Measurements from ENCODE around the genes DEGS1, SRP9 and H3-3A.

DNA sequence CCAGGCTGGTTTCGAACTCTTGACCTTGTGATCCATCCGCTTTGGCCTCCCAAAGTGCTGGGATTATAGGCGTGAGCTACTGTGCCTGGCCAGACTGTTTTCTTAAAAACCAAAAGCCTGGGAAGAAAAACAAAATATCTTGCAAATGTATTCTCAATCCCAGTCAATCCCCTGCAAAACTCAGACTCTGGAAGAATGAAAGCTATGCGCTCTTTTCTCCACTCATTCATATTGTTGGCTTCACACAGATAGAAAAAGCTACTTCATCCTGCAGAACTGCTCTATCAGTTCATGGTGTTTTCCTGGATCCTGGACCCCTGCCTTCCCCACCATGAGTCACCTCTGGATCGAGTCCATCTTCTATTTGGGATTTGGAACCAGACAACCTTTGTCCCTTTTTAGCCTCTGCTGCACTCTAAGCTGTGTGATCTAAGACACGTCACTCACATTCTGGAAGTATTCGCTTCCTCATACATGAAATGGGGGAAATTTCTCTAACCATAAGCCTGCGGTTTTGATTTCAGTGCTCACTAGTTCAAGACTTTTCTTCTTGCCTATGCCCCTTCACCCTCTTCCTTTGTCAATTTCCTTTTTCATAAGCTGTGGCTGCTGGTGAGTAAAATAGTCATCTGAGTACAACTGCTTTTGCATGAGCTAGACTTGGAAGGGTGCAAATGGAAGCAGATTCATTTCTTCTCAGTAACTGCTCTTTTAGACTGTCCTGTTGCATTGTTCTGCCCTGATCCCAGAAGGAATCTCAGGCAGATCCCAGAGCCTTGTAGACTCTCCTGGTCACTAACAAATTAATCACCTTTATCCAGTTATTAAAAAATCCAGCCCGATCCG is 14.1 kb upstream of the DEGS1 start:
- PRO-cap: no peak
- RAMPAGE, long total RNA: no peak

DNA sequence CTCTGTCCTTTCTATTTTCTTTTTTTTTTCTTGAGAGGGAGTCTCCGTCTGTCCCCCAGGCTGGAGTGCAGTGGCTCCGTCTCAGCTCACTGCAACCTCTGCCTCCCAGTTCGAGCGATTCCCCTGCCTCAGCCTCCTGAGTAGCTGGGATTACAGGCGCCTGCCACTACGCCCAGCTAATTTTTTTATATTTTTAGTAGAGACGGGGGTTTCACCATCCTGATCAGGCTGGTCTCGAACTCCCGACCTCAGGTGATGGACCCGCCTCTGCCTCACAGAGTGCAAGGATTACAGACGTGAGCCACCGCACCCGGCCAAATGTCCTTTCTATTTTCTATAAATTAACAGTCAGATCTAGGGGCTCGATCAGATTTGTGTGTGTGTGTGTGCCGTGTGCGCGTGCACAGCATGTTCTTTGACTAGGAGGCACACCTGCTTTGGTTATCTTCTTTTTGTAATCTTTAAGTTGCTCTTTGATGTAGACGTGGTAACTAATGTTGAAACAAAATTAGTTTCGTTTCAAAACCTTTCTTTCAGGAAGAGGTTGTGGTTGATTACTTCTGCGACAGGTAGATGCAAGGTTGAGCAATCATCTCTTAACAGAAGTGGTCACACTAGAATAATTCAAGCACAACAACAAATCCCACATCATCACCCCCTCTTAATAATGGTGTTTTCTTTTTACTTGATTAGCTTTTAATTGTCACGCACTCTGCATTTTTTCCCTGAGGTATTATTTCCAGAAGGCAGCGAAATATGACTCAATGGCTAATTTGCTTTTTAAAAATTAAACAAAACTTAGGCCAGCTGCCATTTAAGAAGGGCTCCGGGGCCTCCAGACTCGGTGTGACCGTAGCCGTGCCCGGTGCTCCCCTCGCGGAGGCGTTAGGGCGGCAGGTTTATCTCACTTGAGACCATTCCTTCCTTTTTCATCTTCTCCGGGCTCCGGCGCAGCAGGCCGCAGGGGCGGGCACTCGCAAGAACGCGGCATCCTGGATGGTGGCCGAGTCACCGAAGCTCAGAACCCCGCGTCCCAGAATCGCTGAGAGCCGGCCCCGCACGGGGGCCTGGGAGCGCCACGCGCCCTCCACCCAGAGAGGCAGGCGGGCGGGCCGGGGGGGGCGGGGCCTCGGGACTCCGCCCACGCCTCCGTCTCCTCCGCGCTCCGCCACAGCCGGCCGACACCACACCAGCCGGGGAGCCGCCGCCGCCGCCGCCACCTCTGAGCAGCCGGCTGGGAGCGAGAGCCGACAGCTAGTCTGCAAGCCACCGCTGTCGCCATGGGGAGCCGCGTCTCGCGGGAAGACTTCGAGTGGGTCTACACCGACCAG is at the start of gene DEGS1:
Gene DEGS1 (plus strand): TSS at position 1,184 of the 1,331 bp plus-strand sequence.
- PRO-cap: bidirectional peak, plus-strand start at position 275 of the sequence, minus-strand start at position 81 of the sequence; bidirectional peak, plus-strand start at position 847 of the sequence, minus-strand start at position 758 of the sequence; bidirectional peak, plus-strand start at position 932 of the sequence, minus-strand start at position 901 of the sequence; bidirectional peak, plus-strand start at position 1,184 of the sequence, minus-strand start at position 1,041 of the sequence
- RAMPAGE, long total RNA: no peak

- PRO-cap: no peak
- RAMPAGE, long total RNA: no peak
These were observed 42.4 kb downstream of the NVL start for GRCh38 chr1:224287582-224288062.

DNA sequence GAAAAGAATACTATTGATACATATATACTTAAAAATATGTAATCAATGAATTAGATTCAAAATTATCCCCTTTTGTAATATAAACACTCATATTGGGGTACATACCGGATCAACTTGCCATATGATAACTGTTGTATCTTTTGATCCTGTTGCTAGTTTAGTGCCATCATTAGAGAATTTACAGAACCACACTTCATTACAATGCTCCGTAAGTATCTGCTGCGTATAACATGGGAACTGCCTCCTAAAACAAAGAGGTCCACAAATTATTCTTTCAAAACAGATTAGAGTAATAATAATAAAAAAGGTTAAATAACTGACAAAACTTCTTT is 23.3 kb downstream of the WDR26 start:
- PRO-cap: no peak
- RAMPAGE, long total RNA: no peak

- PRO-cap: no peak
- RAMPAGE, long total RNA: no peak
These were observed 11.8 kb downstream of the WDR26 start for GRCh38 chr1:224422863-224423102.

DNA sequence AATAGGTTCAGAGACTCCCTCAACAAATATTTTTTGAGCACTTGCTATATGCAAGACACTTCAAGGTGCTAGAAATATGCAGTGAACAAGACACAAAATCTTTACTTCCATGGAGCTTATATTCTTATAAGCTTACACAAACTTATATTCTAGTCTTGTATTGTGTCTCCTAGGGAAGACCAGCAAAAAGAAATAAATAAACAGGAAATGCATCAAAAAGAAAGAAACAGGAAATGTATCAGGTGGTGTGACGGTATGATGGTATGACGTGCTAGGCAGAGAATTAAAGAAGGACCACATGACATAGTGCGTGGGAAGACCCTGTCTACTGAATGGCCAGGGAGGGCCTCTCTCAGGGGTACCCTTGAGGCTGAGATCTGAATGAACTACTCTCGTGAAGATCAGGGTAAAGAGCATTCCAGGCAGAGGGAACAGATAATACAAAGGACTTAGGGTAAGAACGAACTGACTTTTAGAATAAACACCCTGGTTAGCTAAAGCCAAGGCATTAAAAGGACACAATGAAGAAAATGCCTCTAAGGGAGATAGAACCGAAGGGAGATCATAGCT is 15.6 kb upstream of the WDR26 start:
- PRO-cap: no peak
- RAMPAGE, long total RNA: no peak

GRCh38 chr1:224873885-224874404 is 55.5 kb upstream of the DNAH14 start:
- PRO-cap: no peak
- RAMPAGE, long total RNA: no peak

- PRO-cap: no peak
- RAMPAGE, long total RNA: no peak
These were observed 12.4 kb downstream of the LBR start for GRCh38 chr1:225415282-225415983.

DNA sequence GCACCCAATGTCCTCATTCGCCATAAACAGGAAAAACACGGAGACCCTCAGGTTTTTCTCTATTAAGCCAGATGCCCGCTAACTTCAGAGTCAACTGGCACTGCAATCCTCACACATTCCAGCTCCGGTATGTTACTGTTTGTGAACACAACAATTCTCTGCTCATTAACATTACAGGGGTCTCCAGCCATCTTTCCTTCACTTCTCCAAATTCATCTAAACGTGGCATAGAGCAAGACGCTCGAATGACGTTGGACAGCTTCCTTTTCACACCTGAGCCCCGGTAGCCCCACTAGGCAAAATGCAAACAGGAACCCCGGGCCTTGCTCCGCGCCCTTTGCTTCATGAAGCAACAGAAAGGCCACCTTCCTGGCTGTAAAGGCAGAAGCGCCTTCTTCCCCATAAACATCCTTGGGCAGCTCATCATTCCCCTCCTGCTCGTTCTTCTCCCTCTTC is 1.4 kb downstream of the LBR start:
- PRO-cap: bidirectional peak, plus-strand start at position 321 of the sequence, minus-strand start at position 218 of the sequence
- RAMPAGE, long total RNA: no peak

DNA sequence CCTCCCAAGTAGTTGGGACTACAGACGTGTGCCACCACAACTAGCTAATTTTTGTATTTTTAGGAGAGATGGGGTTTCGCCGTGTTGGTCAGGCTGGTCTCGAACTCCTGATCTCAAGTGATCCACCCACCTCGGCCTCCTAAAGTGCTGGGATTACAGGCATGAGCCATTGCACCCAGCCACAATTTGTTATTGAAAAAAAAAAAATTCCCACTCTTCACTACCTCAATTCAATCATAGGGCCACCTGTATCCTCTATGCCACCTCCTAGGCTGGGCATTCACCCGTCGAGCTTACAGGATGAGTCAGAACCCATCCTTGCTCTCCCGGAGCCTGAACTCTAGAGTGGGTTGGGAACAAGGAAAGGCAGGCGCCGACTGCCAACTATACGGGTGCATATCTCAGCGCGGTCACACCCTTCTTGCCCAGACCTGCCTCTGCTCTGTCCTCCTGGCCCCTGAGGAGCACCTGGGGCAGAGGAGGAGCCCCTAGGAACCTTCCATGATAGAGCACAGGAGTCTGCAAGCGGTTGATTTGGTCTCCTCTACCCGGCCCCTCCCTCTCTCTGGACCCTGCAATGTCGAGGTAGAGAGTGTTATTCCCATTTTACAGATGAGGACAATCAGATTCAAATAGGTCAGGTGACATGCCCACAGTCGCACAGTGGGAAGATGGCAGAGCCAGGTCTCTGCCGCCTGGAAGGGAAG is 21.4 kb upstream of the LBR start:
- PRO-cap: no peak
- RAMPAGE, long total RNA: no peak

- PRO-cap: no peak
- RAMPAGE, long total RNA: no peak
These were observed 35.6 kb upstream of the LBR start for GRCh38 chr1:225463202-225464091.

- PRO-cap: unidirectional peak, minus-strand start at chr1:225777417; bidirectional peak, plus-strand start at chr1:225777832, minus-strand start at chr1:225777587
- RAMPAGE, long total RNA: start-site peak on the plus strand at chr1:225777823-225777876, 4,374 and 1,504 reads in 2 replicates
These were observed at the start of gene SRP9 for GRCh38 chr1:225776643-225777973. TSS of gene SRP9 (plus strand) at chr1:225777826.

DNA sequence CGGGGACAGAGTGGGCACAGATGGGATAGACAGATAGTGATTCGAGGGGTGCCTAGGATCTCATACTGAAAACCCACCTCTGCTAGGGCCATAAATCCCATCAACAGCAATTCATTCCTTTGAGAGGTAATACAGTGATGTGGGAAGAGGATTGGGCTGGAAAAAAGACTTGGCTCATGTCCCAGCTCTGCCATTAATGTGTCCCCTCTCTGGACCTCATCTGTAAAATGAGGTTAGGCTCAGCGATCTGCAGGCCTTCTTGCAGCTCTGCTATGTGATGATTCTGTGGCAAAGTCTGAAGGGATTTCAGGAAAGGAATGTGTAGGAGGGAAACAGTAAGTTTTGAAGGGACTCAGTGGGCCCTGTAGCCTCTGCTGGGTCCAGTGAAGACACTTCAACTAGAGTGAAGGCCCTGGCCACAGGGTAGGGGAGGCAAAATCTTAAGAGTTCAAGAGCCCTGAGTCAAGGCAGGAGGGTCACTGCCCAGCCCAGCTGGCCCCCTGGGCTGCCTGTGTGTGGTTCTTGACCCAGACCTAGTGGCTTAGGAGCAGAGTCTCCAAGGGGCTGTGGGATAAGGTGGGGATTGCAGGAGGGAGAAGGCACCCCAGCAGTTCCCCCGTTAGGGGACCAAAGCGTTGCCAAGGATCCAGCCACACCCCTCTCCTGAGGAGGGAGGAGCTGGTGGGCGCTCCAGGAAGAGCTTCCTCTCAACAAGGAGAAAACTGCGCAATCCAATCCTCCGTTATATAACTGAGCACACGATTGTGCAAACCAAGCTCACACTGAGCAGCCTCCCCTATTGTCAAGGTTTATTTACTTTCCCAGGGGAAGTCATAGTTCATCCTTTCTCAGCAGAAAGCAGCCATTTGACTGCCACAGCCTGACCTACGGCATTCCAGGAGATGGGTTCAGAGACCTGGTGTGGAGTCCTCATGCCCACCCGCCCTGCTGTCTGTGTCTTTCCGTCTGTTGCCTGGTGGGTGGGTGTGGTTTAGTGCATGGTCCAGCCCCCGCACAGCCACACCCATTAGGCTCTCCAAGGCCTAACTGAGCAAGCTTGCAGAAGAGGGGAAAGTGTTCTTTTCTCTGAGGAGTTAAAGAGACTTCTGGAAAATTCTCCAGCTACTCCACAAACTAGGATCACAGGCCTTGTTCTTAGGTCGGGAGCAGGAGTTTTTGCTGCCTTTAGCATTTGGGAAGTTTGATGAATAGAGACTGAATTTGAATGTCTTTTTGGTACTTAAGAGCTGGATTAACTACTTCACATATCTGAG is 3.3 kb downstream of the EPHX1 start:
- PRO-cap: no peak
- RAMPAGE, long total RNA: no peak

- PRO-cap: bidirectional peak, plus-strand start at chr1:225848251, minus-strand start at chr1:225848090
- RAMPAGE, long total RNA: no peak
These were observed 34.5 kb downstream of the TMEM63A start for GRCh38 chr1:225847526-225848325.

- PRO-cap: no peak
- RAMPAGE, long total RNA: no peak
These were observed 1.4 kb downstream of the PYCR2 start for GRCh38 chr1:225922560-225923049.

- PRO-cap: unidirectional peak, plus-strand start at chr1:225999093
- RAMPAGE, long total RNA: no peak
These were observed 439 bp downstream of the SDE2 start for GRCh38 chr1:225998576-225999231.

- PRO-cap: unidirectional peak, minus-strand start at chr1:226002518
- RAMPAGE, long total RNA: no peak
These were observed 2.9 kb upstream of the SDE2 start for GRCh38 chr1:226001863-226002685.

DNA sequence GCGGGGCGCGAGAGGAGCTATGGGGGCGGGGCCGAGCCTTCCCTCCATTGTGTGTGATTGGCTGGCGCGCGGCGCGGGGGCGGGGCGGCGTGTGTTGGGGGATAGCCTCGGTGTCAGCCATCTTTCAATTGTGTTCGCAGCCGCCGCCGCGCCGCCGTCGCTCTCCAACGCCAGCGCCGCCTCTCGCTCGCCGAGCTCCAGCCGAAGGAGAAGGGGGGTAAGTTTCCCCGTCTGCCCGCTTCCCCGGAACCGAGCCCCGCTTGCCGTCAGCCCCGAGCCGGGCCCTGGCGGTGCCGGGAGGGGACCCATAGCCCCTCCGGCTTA is at the start of gene H3-3A:
Gene H3-3A (plus strand): TSS at position 122 of the 324 bp plus-strand sequence.
- PRO-cap: bidirectional peak, plus-strand start at position 127 of the sequence, minus-strand start outside the sequence
- RAMPAGE, long total RNA: start-site peak on the plus strand centred at position 150 of the sequence, 63 bp wide, 4,578 and 321 reads in 2 replicates

DNA sequence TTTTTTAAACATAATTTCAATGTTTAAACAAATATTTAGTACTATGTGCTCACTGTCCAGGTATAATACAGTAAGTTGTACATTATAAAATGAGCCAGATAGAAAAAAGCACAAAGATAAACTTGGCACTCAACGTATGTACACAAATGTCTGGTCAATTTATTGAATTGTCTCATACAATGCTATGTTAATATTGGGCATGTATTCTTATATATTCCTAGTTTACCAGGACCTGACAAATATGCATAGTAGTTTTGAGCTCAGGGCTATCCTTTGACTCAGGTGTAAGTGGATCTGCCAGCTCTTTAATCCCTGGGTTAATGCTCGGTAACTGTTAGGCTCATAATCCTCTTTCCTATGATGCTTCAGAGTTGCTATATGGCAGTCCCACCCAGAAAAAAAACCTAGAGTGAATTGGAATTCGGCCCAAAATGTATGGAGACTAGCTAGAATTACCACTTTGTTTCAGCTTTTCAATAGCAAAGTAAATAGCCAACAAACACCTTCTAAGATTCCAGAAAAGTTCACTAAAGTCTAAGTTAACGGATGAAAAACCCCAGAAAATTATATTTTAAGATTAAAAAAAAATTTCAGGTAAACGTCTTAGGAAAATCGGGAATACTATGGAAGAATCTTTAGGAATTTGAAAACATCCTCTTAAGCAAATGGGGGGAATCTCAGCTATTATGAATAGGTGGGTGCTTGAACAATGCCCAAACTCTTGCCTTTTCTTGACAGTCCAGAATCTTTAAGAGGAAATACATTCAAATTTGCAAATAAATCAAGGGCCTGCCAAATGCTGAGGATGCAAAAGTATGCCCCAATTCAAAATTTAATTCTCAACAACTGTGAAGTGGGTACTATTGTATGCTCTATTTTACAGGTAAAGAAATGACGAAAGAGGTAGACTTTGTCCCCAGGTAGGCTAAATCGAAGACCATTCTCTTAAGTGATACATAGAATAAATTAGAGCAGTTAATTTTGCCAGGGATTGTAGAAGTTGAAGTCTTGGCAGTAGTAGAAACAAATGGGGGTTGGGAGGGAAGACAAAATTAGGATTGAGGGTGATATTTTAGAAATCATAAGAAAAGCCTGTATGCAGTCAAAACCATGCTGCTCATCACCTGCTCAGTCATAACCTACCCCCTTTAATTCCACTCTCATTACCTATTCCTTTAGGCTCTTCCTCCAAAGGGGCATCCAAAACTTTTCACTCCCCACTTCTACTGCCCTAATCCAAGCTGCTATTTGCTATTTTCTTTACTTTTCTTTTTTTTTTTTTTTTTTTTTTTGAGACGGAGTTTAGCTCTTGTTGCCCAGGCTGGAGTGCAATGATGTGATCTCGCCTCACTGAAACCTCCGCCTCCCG is 11.0 kb downstream of the H3-3A start:
- PRO-cap: no peak
- RAMPAGE, long total RNA: no peak

- PRO-cap: no peak
- RAMPAGE, long total RNA: no peak
These were observed 58.1 kb downstream of the H3-3A start for GRCh38 chr1:226120680-226121034.

Data from OCI-LY7 (cell line).